Vein endothelial cell (primary cell): ENCODE measurements around the genes UBE2R2, DCAF12, C9orf24, GALT, ENSG00000187186 and C9orf131.

DNA sequence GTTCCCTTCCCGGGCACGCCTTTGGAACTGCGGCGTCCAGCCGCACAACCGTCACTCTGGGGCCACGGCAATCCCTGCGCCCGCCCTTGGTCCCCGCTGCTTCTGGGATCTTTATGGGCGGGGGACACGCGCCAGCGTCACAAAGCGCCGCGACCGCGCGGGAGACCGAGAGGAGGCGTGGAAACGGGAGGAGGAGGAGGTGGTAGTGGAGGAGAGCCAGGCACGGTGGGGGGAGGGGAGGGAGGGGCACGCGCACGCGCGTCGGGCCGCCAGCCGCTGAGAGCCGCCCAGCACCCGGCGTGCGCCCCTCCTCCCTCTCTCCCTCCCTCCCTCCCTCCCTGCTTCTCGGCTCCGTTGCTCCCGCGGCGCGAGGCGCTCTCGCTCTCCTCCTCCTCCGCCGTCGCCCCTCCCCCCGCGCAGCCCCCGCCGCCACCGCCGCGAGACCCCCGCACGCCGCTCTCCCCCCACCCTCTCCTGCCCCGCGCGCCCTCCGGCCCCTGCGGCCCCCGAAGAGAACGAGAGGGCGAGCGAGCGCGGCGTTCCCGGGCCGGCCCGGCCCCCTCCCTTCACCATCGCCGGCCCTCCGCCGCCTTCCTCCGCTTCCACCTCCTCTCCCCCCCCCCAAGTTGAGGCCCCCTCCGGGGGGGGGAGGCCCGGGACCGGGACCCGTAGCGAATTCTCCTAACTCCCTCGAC is at the start of gene UBE2R2:
Gene UBE2R2 (plus strand): TSS at position 341 of the 695 bp plus-strand sequence.
- CAGE, long polyA plus RNA = no peak

DNA sequence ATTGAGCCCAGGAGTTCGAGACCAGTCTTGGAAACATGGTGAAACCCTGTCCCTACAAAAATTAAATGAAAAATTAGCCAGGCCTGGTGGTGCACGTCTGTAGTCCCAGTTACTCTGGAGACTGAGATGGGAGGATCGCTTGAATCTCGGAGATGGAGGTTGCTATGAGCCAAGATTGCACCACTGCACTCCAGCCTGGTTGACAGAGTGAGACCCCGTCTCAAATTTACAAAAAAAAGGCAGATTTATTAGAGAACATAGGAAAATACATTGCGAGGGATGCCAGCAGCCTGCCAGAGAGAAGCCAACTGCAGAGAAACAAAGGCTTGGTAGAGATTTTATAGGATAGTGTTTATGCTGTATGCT is 61.4 kb downstream of the UBE2R2 start:
- CAGE, long polyA plus RNA = no peak

- CAGE, long polyA plus RNA = no peak
Measured at GRCh38 chr9:34126123-34127312, at the start of gene DCAF12. Gene DCAF12, minus strand, starts transcription at chr9:34126698.

DNA sequence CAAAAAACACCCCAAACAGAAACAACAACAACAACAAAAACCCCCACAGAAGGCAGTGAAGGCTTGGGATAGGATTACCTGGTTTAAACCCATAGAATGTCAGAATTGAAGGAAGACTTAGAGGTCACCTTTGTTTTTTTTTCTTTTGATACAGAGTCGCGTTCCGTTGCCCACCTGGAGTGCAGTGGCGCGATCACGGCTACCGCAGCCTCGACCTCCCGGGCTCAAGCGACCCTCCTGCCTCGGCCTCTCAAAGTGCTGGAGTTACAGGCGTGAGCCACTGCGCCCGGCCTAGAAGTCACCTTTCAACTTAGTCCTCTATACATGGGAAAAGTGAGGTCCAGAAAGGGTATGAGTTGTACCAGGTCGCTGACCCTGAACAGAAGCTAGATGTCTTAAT is 508 bp upstream of the UBAP1 start:
- CAGE, long polyA plus RNA = no peak

DNA sequence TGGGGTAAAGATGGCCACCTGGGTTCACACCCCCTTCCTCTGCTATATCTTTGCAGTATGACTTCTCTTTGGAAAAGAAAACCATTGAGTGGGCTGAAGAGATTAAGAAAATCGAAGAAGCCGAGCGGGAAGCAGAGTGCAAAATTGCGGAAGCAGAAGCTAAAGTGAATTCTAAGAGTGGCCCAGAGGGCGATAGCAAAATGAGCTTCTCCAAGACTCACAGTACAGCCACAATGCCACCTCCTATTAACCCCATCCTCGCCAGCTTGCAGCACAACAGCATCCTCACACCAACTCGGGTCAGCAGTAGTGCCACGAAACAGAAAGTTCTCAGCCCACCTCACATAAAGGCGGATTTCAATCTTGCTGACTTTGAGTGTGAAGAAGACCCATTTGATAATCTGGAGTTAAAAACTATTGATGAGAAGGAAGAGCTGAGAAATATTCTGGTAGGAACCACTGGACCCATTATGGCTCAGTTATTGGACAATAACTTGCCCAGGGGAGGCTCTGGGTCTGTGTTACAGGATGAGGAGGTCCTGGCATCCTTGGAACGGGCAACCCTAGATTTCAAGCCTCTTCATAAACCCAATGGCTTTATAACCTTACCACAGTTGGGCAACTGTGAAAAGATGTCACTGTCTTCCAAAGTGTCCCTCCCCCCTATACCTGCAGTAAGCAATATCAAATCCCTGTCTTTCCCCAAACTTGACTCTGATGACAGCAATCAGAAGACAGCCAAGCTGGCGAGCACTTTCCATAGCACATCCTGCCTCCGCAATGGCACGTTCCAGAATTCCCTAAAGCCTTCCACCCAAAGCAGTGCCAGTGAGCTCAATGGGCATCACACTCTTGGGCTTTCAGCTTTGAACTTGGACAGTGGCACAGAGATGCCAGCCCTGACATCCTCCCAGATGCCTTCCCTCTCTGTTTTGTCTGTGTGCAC is 62.6 kb downstream of the UBAP1 start:
- CAGE, long polyA plus RNA = no peak

- CAGE, long polyA plus RNA = no peak
Measured at GRCh38 chr9:34338507-34339138, 9.3 kb downstream of the NUDT2 start.

- CAGE, long polyA plus RNA = no peak
Measured at GRCh38 chr9:34397522-34398015, at the start of gene C9orf24. Gene C9orf24, minus strand, starts transcription at chr9:34397810.

GRCh38 chr9:34402743-34402956 is 5.0 kb upstream of the C9orf24 start:
- CAGE, long polyA plus RNA = no peak

- CAGE, long polyA plus RNA = no peak
Measured at GRCh38 chr9:34592966-34593385, 3.5 kb upstream of the CNTFR start.

- CAGE, long polyA plus RNA = start-site peak on the plus strand at chr9:34646625-34646687, 429 and 659 reads in 2 replicates
Measured at GRCh38 chr9:34646060-34647379, at the start of gene GALT. Gene GALT, plus strand, starts transcription at chr9:34646675.

DNA sequence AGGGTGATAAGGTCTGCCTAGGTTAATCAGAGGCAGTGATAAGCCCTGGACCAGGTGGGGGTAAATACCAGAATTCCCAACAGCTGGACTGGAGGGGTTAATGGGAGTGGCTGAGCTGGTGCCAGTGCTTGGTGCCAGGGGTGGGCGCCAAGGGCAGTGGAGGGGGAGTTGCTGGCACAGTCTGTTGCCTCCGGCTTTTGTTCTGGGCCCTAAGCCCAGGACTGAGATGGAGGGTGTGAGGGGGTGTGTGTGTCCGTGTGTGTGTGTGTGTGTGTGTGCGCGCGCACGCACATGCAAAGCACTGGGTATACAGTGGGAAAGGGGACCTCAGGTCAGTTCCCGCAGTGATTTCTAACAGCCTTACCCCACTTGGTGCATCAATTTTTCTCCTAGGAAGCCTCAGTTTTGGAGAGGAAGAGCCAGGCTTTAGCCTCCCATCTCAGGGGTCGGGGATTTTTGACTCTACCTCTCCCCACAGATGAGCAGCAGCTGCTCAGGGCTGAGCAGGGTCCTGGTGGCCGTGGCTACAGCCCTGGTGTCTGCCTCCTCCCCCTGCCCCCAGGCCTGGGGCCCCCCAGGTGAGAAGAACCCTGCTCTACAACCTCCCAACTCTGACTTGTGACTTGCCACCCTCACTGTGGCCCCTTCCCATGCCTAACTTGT is 2.9 kb downstream of the IL11RA start:
- CAGE, long polyA plus RNA = no peak

- CAGE, long polyA plus RNA = no peak
Measured at GRCh38 chr9:34664866-34665450, 887 bp downstream of the ENSG00000187186 start.

DNA sequence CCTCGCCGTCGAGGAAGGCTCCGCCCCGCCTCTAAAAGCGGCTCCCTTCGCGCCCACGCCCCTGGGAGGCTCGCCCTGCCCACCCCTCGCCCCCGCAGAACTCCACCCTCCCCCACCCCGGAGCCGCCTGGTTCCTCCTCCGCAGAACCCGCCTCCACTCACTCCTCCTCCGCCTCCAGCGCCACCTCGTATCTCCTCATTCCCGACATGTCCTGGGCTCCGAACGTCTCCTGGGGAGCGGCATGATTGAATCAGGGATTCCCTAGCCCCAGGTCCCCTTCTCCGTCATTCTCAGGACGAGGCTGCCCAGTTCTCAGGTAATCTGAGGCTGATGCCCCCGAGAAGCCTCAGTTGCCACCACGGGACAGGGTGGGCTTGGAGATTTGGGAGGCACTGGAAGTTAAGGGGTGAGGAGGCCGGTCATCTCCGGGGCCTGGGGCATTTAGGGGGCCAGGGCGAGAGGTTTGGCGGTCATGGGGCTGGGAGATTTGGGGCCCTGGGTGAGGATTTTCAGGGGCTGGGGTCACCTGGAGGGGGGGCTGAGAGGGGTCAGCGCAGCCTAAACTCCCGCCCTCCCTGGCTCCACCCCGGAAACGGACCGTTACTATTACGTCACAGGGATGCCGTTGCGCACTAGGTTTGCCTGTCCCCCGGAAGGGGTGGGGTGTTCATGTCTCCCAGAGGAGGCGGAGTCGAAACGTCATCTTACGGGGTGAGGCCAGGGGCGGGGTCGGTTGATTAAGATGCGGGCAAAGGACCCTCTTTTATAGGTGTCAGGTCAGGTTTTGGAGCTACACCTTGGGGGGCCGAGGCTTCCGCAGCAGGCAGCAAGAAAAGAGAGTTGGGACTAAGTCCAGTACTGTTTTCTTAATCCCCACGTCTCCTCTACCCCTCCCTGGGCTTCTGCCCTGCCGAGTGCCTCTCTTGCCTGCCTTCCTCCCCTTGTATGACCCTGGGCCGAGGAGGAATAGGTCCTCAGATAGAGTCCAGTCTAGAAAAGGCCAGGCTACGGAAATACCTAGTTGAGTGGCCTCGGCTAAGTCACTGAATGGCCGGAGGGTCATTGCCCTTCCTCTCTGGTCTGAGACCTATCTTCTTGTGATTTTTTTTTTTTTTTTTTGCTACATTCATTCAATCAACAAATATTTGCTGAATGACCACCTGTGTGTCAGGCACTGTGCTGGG is at the start of gene ENSG00000187186:
Gene ENSG00000187186 (minus strand): TSS at position 595 of the 1,185 bp plus-strand sequence.
- CAGE, long polyA plus RNA = no peak

GRCh38 chr9:34937925-34938163 is 20.2 kb upstream of the PHF24 start:
- CAGE, long polyA plus RNA = no peak

DNA sequence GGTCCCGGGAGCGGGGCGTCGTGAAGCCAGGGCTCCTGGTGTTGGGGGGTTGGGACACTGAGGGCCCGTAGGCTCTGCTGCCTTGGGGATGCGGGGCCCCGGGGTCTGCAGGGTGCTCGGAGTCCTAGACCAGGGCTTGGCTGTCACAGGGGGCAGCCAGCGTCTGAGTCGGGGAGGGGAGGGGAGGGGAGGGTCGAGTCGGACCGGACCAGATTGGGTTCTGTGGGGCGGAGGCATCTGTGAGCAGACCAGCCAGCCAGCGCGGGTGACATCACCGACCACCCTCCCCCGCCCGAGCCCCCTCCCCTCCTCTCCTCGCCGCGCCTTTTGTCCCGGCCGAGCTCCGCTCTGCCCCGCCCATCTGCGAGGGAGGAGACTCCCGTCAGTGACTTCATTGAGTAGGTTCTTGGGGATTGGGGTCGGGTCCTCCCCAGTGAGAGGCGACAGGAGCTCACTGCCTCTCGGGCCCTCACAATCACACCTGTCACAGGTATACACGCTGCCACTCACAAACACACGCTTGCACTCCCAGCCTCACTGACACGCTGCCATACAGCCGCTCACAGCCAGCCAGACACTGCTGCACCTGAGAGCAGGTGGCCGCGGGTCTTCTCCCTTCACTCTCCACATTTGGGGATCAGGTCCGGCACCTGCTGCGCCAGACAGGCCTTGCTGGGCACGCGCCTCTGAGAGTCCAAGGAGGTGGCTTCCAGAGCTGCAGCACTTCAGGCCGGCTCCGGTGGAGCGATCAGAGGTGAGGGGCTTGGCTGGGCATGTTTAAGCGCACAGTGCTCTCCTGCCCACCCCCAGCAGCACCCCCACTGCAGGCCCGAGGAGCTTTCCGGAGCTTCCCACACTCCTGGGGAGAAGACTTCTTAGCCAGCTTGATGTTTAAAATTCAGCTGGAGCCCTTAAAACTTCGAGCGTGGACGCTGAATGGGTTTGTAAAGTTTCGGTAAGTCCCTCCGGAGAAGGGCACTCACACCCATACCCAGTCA is 612 bp downstream of the DNAJB5 start:
- CAGE, long polyA plus RNA = no peak

DNA sequence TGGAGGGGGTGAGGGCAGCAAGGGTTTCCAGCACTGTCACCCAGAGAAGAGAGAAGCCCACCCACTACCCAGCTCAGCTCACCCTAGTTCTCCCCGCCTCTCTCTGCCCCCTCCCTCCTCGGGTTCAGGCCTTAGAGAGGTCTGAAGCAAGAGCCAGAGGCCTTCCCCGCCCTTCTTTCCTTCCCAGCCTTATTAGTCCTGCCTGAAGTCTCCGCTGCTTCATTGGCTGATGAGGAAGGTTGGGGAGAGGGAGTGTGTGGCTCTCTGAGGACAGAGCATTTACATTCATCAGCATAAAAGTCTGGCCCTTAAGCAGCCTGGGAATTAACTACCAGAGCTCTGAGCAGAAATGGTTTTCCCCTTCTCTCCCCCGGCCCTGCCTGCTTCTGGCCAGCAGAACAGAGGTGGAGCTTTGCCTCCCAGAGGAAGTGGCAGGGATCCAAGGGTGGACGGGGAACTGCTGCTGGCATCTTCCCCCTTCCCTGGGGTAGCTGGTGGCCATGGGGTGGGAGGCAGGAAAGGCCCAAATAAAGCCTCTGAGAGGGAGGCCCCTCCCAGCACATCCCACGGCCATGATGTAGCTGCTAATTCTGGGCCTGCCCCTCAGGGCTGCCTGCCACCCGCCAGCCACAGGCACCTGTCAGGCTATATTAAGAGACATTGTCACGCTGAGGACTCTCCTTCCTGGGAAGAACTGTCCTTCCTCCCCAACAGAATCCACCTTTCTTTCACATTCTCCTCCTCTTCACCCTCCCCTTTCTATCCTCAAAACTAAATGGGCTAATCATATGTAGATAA is 4.2 kb downstream of the DNAJB5 start:
- CAGE, long polyA plus RNA = no peak

- CAGE, long polyA plus RNA = no peak
Measured at GRCh38 chr9:35041985-35042726, at the start of gene C9orf131. Gene C9orf131, plus strand, starts transcription at chr9:35042240.

DNA sequence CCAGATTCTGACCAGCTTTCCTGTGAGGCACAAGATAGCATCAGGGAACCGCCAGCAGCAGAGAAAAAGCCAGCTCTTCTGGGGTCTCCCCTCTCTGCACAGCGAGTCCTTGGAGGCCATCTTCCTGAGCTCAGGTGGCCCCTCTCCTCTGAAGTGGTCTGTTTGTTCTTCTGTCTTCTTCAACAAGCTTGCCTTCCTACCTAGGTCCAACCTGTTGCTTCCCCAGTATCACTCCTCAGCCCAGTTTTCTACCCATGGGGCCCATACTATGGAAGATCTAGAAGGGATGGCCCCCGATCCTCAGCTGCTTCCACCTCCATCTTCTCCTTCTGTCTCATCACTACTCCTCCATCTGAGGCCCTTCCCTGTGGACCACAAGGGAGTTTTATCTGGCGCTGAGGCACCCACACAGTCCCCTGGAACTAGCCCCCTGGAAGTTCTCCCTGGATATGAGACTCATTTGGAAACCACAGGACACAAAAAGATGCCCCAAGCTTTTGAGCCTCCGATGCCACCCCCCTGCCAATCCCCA is 1.2 kb downstream of the C9orf131 start:
- CAGE, long polyA plus RNA = no peak

DNA sequence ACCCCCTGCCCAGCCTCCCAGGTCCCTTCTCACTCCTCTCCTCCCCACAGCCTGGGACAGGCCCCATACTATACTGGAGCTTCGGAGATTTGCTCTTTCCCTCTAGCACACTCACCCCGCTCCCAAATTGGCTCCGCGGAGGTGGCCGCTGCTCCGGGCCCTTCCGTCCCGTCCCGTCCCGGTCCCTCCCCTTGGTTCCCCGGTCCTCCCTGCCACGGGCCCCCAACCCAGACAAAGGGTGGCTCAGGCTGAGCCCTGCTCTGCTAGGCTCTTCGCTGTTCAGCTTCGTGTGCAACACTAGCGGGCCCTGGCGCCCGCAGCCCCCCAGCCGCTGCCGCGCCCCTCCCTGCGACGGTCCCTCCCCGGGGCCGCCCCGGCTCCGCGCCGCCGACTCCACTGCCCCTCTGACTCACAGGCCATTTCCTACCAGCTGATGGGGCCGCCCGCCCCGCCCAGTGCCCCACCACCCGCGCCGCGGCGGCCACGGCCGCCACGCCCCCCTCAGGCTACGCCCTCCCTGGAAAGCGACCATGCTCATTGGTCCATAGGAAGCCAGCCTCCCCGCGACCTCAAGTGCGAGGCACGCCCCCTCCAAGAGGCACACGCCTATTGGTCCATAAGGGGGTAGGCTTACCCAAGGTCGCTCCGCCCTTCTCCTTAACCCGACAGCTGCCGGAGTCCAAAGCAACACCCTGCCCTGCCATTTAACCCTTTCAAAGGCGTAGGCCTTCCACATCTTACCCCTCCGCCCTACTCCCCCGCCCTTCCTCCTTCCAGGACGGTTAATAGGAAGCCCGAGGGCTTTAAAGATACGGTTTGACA is 4.3 kb downstream of the ATOSB start:
- CAGE, long polyA plus RNA = no peak

GRCh38 chr9:35112094-35112599 is 3.5 kb downstream of the ATOSB start:
- CAGE, long polyA plus RNA = no peak